Skeletal muscle cell (primary cell): ENCODE data around the gene CCDC92B.

GRCh38 chr17:1782271-1782513 is 20.3 kb downstream of the SERPINF1 start:
- RRBS, result no CpG with 5 or more reads among the region's 4 CpGs

DNA sequence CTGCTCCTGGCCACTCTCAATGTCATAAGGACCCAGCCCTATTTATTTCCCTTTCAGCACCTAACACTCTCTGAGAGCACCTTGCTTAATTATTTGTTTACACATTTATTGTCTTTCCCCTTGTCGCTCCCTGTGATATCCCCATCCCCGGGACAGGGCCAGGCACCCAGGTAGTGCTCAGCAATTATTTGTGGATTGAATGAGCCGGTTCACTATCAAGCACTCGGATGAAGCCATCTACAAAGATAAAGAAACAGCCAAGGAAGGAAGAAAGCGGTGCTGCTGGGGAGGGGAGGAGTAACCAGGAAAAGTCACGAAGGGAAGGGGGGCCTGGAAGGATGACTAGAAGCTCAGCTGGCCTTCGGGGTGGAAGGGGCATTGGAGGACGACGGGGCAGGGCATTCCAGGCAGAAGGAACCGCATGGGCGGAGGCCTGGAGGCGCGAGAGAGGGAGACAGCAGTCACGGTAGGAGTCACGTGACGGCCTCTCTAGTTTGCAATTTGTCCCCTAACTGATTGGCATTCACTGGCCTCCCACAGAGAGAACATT is 64.1 kb downstream of the RTN4RL1 start:
- RRBS, result 32% methylated on average over 1 of the region's 16 CpGs

DNA sequence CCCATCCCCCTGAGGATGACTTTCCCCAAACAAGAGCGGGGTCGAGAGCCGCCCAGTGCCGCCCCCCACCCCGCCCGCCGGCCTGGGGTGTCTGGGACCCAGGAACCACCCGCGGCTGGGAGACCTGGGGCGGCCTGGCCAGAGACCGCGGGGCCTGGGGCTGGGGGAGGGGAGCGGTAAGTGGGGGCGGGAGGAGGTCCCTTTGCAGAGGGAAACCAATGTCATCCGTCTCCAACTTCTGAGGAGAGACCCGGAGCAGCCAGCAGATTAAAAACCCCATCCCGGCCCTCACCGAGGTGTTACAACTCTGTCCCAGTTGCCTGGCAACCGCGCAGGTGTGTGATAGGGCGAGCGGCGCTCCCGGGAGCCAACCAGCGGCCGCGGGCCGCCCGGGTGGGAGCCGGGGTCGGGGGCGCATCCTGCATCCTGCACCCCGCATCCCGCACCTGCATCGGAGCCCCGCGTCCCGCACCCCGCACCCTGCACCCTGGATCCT is 47.6 kb downstream of the RTN4RL1 start:
- RRBS, result 3% methylated on average over 8 of the region's 39 CpGs

DNA sequence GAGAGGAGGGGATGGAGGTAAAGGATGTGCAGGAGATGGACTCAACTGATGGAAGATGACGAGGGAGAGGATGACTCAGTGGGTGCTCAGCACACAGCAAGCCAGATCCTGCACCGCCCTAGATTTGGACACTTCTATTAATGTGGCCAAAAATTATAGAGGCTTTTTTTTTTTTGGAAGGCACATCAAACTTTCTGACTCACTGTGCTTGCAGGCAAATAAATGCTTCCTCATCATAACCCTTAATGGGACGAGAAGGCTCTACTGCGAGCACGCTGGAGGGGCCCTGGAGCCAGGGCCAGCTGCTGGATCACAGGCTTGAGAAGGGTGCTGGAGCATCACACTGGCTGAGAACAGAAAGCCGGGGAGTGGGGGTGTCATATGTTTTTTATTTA is 36.0 kb downstream of the RTN4RL1 start:
- RRBS, result no CpG with 5 or more reads among the region's 6 CpGs

DNA sequence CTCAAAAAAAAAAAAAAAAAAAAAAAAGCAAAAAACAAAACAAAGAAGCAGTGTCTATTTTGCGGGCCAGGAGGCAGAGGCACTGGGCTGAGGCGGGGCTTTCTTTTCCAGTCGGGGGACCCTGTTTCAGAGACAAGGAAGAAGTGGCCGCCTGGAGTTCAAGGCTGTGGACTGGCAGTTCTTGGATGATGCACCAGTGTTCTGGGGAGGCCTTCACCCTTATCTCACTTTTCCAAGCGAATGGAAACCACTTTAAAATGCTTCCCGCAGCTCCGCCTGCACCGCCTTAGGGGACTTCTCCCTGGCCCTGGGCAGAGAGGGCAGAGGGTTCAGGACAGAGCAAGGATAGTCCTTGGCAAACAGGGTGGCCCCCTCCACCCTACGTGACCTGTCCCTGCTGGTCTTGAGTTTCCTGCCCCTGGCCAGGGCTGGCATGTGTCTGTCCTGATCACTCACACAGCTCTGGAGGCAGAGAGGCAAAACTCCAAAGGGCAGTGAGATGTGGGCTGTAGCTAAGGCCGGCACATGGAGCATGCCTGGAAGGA is 20.7 kb downstream of the RTN4RL1 start:
- RRBS, result no CpG with 5 or more reads among the region's 10 CpGs

GRCh38 chr17:2030467-2031057 is 609 bp downstream of the DPH1 start:
- RRBS, result no CpG with 5 or more reads among the region's 20 CpGs

- RRBS, result under 1% methylated on average over 11 of the region's 42 CpGs
Observed at GRCh38 chr17:2055277-2055620, 346 bp downstream of the HIC1 start.

DNA sequence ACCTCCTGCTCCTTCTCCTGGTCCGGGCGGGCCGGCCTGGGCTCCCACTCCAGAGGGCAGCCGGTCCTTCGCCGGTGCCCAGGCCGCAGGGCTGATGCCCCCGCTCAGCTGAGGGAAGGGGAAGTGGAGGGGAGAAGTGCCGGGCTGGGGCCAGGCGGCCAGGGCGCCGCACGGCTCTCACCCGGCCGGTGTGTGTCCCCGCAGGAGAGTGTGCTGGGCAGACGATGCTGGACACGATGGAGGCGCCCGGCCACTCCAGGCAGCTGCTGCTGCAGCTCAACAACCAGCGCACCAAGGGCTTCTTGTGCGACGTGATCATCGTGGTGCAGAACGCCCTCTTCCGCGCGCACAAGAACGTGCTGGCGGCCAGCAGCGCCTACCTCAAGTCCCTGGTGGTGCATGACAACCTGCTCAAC is 1.6 kb downstream of the HIC1 start:
- RRBS, result 8% methylated on average over 15 of the region's 31 CpGs

DNA sequence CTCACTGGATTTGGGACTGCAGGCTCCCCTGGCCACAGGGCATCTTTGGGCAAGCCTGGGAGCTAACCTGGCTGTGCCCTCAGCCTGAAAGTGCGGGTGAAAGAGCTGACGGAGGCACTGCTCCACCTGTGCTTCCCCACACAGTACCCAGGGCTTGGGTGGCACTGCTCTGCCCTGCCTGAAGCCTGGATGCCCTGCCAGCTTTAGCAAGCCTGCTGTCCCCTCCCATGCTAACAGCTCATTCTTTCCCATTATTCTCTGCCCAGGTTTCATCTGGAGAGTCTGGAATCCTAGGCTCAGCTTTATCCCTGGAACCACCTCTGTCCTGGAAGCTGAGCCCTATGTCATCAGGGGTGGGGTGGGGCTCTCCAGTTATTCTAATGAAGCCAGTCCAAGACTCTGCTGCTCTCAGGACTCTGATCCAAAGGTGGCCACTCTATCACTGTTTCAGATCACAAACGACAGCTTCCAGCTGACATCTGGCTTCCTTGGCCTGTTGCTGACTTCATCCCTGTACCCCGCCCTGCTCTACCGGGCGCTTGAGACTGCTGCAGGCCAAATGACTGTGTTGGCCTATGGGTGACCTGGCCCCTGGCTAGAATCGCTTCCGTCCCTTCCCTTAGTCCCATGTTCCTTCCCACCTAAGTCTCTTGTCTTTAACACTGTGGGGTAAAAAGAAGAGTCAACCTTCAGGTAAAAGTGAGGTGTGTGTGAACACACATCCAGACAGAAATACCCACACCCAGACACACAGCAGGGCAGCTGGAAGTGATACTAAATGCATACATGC is 29.4 kb downstream of the HIC1 start:
- RRBS, result no CpG with 5 or more reads among the region's 8 CpGs

- RRBS, result no CpG with 5 or more reads among the region's 3 CpGs
Observed at GRCh38 chr17:2333387-2333904, 2.8 kb downstream of the TSR1 start.

- RRBS, result no CpG with 5 or more reads among the region's 21 CpGs
Observed at GRCh38 chr17:2361141-2361766, 24.0 kb downstream of the SGSM2 start.

GRCh38 chr17:2362722-2363145 is 25.4 kb downstream of the SGSM2 start:
- RRBS, result no CpG with 5 or more reads among the region's 13 CpGs

GRCh38 chr17:2393932-2394550 is 6.8 kb downstream of the MNT start:
- RRBS, result 5% methylated on average over 17 of the region's 53 CpGs

DNA sequence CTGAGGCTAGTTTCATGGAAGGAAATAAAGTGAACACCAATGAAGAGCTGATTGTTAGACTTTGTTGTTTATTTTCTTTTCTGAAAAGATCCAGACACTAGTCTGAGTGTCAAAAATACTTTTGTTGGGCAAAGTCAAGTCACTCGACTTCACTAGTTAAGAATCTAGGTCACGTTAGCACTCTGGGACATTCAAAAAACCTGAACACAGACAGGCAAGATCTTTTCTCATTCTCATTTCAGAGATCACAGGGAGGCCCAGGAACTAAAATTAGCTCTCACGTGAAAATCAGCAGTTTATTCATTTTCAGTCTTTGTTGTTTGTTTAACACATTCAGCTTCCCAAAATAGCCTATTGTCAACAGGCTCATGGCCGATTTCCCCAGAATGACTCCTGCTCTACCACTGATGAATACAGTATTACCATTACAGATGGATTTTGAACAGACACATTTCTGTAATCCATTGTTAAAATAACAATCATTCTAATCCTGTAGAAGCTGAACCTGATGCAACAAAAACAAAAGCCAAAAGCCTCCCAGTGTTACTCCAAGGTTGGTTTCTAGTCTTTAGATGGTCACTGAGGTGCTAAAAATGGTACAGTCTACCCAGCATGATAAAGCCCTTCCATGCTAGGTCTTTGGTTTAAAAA is 20.6 kb downstream of the METTL16 start:
- RRBS, result no CpG with 5 or more reads among the region's 4 CpGs

GRCh38 chr17:2692174-2693173 is 19.1 kb downstream of the CLUH start:
- RRBS, result 79% methylated on average over 4 of the region's 62 CpGs

GRCh38 chr17:2737005-2737316 is 12.5 kb downstream of the CCDC92B start:
- RRBS, result no CpG with 5 or more reads among the region's 3 CpGs

- RRBS, result 2% methylated on average over 34 of the region's 99 CpGs
Observed at GRCh38 chr17:2749294-2750377, at the start of gene CCDC92B. Gene CCDC92B (minus strand): TSS chr17:2749652.

- RRBS, result no CpG with 5 or more reads among the region's 13 CpGs
Observed at GRCh38 chr17:2800233-2800834, 4.1 kb downstream of the RAP1GAP2 start.

DNA sequence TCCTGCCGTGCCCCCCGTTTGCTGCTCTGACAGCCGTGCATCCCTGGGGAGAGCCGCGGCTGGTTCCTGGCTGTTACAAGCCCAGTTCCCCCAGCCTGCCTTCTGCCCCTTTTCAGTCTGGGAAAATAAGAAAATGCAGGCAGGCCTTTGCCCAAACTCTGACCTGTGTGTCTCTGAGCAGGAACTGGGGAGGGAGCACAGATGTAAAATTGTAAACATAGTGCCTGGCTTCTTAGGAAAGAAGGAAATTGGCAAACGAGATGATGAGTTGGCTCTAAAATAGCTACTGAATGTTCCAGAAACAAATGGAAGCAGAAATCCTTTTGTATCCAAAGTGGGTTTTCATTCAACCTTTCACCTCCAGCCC is 67.2 kb downstream of the OR1D5 start:
- RRBS, result no CpG with 5 or more reads among the region's 6 CpGs

DNA sequence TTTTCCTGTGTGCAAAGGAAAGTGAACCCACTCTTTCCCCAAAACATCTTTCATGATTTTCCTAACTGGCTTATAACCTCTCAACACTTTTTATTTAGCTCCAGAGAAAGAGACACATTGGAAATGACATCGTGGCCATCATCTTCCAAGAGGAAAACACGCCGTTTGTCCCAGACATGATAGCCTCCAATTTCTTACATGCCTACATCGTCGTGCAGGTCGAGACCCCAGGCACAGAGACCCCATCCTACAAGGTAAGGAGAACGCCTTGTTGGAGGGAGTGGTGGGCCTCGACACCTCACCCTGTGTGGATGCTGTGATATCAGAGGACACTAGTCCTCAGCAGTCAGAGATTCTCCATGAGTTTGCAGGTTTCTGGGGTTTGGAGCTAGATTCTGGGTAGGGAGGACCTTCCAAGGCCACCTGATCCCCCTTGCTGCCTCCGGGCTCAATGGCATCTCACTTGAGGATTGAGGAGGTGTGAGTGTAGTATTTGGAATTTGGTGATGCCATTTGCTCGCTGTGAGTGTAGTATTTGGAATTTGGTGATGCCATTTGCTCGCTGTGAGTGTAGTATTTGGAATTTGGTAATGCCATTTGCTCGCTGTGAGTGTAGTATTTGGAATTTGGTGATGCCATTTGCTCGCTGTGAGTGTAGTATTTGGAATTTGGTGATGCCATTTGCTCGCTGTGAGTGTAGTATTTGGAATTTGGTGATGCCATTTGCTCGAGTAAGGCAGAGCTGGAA is 65.1 kb downstream of the OR1D5 start:
- RRBS, result no CpG with 5 or more reads among the region's 15 CpGs